ENCODE measurements around a stretch of chr10.

DNA sequence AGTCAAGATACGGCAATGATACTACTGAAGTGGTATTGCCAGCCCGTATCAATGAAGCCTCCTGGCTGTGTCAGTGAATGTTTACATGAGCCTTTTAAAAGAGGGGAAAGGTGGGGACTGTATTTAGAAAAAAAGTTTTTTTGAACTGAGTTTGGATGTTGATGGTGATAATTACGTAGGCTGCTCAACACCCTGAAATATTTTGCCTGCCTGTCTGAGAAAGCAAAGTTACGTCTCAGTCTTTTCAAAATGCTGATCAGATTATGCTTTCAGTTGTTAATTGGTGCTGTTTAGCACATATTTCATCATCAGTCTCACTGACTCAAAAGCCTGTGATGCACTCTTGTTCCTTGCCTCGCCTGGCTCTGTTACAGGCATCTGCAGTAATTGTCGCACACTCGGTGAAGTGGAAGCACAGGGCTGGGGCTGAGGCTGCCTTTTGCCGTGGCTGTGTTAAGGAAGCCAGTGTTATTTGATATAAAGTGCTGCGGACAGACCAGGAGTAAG is 157.3 kb upstream of the TCF7L2 start:
- PRO-cap = unidirectional peak, plus-strand start at position 395 of the sequence

DNA sequence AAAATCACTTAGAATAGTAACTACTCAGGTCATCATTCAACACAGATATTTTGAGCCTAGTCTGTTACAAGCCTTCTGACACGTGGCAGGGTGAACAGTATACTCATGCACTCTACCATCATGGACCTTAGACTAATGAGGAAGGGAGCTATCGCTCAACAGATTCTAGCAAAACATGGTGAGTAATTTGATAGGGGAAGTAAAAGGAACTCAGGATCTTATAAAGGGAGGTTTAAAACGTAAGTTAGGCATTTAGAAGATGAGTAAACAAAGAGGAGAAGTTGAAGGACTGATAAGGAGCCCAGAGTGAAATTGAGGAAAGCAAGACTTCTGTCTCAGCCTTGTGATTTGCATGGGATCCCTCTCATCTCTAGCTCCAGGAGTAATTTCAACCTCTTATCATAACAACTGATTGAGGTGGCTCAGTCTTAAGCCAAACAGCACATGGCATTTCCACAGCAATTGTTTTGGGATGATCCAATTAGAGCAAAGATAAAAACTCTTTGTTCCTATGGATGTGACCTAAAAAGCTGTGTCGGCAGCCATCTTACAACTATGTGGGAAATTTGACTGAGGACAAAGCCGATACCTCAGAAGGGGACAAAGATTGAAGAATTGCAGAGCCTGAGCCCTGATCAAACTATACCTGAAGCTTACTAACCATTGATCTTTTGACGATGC is 69.0 kb upstream of the TCF7L2 start:
- PRO-cap = no peak

- PRO-cap = bidirectional peak, plus-strand start at chr10:112899178, minus-strand start at chr10:112899018
Observed at GRCh38 chr10:112898835-112899790, 50.9 kb upstream of the TCF7L2 start.

- PRO-cap = no peak
Observed at GRCh38 chr10:113047448-113048015, 97.5 kb downstream of the TCF7L2 start.

GRCh38 chr10:113057677-113059135 is 108.2 kb downstream of the TCF7L2 start:
- PRO-cap = unidirectional peak, minus-strand start at chr10:113058849

DNA sequence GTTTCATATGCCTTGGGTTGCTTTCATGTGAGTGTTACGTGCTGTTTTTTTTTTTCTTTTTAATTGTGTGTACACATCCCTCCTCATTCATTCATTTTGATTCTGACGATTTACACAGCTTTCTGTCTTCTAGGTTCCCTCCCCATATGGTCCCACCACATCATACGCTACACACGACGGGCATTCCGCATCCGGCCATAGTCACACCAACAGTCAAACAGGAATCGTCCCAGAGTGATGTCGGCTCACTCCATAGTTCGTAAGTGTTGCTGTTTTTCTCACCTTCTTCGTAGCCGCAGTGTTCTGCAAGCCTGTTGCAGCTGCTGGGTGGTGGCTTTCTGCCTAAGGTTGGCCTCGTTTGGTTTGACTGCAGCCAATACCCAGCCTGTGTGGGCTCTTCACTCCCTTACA is 200.8 kb downstream of the TCF7L2 start:
- PRO-cap = no peak

- PRO-cap = no peak
Observed at GRCh38 chr10:113168387-113168640, 218.3 kb downstream of the TCF7L2 start.

DNA sequence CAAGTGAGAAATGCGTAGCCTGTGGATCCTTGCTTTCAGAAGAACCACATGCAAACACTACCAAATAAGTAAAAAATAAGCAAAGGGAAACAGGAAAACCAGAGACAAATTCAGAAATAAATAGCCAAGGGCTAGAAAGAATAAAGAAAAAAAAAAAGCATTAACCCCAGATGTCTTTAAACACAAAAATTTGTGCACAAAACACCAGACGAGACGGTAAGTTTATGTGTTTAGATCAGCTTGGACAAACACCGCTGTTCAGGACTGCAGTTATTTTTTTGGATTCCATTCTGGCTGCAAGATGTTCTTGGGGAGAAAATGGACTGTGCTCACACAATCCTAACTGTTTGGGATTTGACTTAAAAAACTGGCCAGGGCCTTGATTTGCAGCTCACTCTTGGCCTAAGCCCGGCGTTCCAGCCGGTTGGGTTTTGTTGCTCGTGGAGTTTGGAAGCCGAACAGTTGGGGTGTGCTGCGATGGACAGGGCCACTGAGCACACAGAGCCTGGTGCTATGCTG is 168.0 kb upstream of the HABP2 start:
- PRO-cap = no peak

DNA sequence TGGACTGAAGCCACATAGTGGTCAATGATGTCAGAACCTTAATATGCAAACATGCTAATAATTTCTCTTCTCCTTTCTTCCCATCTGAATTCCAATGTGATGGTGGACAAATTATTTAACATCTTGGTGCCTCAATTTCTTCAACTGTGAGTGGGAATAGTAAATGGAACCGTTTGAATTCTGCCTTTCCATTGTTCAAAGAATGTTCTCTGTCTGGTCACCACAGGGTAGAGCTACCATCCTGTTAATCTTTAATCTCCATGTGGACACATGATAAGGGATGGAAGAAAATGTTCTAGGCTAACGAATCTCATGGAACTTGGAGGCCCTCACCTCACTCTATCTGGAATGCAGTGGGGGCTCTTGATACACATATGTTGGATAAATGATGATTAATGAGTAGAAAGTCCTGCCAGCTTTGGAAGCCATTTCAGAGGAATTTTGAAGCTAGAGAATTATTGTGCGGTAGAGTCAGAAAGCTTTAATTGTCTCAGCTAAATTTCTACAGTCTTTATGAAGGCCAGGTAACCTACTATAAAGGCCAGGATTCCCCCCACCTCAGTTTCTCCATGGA is 118.5 kb upstream of the HABP2 start:
- PRO-cap = no peak

- PRO-cap = no peak
Observed at GRCh38 chr10:113463811-113464215, 89.0 kb upstream of the HABP2 start.

DNA sequence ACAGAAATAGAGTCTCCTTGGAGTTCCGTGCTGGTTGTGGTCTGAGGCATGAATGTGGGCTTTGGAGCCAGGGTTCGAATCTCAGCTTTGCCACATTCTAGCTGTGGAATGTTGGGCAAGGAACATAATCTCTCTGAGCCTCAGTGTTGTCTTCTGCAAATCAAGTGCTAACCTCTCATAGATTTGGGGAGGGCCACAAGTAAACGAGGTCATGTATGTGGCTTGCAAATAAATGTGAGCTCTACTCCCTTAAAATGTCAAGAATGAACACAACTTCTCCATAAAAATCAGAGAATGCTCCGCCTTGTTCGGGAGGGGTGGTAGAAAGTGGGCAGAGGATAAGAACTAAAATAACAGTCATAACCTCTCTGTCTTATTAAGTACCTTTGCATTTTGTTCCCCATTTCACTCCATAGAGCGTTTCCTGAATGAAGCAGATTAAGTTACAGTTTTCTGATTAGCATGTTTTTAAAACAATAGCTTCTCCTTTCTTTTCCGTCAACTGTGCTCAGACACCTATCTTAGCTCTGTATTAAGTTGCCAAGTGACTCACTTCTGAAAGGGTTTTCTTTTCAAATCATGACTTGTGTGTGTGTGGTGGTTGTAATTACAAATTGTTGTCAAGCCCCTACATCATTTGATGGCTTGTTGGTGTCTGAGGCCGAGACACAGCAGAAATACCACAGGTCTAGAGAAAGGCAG is 1.2 kb downstream of the HABP2 start:
- PRO-cap = no peak

- PRO-cap = no peak
Observed at GRCh38 chr10:113557897-113558217, 5.0 kb downstream of the HABP2 start.

DNA sequence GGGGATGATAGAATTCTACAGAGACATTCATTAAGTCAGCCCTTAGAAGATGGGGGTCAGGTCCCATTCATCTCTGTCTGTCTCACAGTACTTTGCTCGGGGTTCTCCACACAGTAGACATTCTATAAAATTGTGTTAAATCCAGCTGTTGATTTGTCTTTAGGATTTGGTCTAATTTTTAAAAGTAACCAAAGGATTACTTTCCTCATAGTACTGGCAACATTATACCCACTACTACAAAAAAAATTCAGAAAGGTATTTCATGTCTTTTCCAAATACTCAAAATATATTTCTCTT is 31.8 kb downstream of the HABP2 start:
- PRO-cap = no peak

GRCh38 chr10:113591924-113592812 is 39.3 kb downstream of the HABP2 start:
- PRO-cap = no peak

- PRO-cap = no peak
Observed at GRCh38 chr10:113592871-113593623, 40.2 kb downstream of the HABP2 start.

DNA sequence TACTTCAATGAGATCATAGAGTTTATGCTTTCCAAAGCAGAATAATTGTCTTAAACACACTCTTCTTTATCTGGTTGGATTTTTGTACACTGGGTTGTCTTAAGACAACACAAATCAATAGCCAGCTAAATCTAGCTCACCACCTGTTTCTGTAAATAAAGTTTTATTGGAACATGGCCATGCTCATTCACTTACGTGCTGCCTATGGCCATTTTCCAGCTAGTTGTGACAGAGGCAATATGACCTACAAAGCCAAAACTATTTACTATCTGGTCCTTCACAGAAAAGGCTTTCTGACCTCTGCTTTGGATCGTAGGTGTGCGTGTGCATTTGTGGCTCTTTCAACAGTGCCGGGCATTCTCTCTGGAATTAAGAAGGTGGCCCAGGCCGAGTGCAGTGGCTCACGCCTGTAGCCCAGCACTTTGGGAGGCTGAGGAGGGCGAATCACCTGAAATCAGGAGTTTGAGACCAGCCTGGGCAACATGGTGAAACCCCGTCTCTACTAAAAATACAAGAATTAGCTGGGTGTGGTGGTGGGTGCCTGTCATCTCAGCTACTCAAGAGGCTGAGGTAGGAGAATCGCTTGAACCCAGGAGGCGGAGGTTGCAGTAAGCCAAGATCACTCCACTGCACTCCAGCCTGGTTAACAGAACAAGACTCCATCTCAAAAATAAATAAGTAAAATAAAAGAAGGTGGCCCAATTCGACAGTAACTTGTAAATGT is 45.4 kb downstream of the NRAP start:
- PRO-cap = no peak

DNA sequence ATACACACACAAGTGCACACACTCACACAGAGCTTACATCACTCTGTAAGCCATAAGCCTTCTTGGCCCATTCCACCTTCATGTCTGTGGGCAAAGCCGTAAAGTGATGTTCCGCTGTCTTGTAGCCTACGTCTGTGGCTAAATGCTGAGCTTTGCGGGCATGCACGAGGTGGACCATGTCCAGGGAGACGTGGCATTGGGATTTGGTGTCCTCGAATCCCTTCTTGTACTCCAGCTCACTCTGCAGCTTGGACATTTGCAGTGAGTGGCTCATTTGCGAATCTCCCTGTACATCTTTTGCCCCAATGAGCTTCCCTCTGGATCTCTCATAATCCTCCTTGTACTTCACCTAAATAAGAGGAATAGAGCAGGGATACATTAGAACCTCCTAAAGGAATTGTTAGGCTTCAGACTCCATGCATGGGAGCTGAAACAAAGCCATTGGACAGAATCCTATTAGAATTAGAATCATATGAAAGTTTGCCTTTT is 42.0 kb downstream of the NRAP start:
- PRO-cap = no peak

DNA sequence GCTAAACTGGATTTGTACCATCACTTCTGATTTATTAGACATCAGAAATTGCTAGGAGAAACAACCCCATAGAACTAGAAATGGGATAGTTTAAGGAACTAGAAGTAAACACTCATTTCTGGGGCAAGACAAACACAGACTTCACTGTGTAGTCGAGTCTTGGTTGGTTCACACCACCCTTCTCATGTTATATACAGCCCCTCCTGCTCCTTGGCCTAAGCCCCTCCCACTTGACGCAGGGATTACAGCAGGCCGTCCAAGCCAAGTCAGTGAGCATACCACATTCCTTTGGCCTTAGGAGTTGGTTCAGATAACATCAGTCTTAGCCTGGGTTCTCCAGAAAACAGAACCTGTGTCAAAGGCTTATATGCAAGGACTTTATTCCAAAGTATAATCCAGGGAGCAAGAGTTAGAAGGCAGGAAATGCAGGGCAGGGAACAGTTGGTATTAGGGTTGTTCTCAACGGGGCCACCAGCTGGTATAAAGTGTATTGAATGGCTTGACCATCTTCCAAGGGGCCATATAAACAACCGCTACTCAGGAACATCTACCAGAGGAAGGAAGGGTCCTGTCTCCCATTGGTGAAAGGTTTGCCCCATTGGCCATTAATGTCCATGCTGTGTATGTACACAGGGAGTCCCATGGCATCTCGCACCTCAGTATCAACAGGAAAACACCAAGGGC is 2.2 kb upstream of the NRAP start:
- PRO-cap = no peak

GRCh38 chr10:113746409-113747120 is 4.9 kb upstream of the PLEKHS1 start:
- PRO-cap = no peak

- PRO-cap = no peak
Observed at GRCh38 chr10:114040986-114041360, 2.7 kb upstream of the ADRB1 start.